Measurements from ENCODE around the gene DGAT2.

DNA sequence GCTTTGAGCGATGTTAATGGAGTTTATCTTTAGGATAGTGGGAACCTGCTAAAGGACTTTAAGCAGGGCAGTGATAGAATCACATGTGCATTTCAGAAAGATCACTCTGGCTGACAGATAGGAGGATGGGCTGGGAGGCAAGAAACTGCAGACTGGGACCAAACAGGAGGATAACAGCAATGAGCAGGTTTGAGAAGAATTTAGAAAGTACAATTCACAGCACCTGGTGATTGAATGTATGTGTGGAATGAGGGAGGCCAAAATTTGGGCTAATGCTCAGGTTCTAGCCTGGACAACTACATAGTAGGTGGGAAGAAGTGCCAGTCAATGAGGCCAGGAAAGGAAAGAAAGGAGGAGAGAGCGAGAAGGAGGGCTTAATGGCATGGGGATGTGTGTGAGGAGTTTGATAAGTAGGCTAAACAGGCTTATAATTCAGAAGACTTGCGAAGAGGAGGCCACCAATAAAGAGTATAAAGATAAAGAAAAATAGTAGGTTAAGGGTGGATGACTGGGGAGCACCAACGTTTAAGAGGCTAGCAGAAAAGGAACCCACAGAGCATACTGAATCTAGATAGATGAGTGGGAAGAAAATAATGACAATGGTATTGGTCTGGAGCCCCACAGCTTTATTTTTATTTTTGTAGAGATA is 38.1 kb downstream of the XRRA1 start:
- RRBS, 2 experiments, result no CpG with 5 or more reads among the region's 4 CpGs

GRCh38 chr11:75139963-75140642 is 10.8 kb upstream of the SLCO2B1 start:
- RRBS, 2 experiments, result no CpG with 5 or more reads among the region's 19 CpGs

DNA sequence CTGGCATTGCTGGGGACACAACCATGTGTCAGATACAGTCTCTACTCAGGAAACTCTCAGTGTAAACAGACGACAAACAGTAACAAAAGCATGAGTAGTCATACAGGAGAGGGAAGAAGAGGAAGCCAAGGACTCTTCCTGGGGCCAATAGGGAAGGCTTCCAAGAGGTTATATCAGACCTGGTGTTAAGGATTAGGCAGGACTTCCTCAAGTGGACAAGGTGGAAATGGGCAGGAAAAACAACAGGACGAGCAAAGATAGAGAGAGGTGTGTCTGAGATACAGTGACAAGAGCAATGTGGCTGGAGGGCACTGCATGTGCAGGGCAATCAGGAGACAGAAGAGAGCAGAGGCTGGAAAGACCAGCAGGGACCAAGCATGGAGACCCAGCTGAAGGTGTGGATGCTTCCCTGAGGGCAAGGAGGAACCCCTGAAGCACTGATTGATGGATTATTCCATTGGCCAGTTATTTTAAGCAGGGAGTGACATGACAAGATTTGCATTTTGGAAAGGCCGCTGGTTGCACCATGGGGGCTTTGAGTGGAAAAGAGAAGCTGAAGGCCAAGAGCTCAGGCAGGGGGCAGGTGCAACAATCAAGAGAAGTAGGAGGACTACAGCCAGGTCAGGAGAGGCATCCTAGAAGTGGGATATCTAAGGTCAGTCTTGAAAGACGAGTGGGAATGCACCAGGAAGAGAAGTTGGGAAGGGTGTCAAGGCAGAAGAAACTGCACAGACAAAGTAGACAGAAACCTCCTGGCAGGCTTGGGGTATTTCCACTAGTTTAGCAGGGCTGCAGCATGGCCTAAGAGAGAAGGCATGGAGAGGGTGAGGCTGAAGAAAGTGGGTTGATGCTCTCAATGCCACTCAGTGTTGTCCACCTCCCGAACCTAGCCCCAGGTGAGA is 31.4 kb upstream of the TPBGL start:
- RRBS, 2 experiments, result no CpG with 5 or more reads among the region's 5 CpGs

DNA sequence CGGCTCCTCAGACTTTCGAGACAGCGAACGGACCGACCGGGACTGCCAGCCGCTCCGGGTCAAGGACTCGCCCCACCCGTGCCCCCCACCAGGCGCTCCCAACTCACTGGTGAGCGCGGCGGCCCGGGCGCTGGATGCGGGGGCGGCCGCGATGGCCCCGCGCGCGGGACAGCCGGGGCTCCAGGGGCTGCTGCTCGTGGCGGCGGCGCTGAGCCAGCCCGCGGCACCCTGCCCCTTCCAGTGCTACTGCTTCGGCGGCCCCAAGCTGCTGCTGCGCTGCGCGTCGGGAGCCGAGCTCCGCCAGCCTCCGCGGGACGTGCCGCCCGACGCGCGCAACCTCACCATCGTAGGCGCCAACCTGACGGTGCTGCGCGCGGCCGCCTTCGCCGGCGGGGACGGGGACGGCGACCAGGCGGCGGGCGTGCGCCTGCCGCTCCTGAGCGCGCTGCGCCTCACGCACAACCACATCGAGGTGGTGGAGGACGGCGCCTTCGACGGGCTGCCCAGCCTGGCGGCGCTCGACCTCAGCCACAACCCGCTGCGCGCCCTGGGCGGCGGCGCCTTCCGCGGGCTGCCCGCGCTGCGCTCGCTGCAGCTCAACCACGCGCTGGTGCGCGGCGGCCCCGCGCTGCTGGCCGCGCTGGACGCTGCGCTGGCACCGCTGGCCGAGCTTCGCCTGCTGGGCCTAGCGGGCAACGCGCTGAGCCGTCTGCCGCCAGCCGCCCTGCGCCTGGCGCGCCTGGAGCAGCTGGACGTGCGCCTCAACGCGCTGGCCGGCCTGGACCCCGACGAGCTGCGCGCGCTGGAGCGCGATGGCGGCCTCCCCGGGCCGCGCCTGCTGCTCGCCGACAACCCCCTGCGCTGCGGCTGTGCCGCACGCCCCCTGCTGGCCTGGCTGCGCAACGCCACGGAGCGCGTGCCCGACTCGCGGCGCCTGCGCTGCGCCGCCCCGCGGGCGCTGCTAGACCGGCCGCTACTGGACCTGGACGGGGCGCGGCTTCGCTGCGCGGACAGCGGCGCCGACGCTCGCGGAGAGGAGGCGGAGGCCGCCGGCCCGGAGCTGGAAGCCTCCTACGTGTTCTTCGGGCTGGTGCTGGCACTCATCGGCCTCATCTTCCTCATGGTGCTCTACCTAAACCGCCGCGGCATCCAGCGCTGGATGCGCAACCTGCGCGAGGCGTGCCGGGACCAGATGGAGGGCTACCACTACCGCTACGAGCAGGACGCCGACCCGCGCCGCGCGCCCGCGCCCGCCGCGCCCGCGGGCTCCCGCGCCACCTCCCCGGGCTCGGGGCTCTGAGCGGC is 777 bp downstream of the TPBGL start:
- RRBS, 2 experiments, result 1 to 2% methylated on average over 45 of the region's 200 CpGs

- RRBS, 2 experiments, result 64 to 75% methylated on average over 1 of the region's 25 CpGs
Observed at GRCh38 chr11:75311269-75312534, 39.8 kb downstream of the ARRB1 start.

GRCh38 chr11:75346722-75347310 is 4.6 kb downstream of the ARRB1 start:
- RRBS, 2 experiments, result no CpG with 5 or more reads among the region's 10 CpGs

DNA sequence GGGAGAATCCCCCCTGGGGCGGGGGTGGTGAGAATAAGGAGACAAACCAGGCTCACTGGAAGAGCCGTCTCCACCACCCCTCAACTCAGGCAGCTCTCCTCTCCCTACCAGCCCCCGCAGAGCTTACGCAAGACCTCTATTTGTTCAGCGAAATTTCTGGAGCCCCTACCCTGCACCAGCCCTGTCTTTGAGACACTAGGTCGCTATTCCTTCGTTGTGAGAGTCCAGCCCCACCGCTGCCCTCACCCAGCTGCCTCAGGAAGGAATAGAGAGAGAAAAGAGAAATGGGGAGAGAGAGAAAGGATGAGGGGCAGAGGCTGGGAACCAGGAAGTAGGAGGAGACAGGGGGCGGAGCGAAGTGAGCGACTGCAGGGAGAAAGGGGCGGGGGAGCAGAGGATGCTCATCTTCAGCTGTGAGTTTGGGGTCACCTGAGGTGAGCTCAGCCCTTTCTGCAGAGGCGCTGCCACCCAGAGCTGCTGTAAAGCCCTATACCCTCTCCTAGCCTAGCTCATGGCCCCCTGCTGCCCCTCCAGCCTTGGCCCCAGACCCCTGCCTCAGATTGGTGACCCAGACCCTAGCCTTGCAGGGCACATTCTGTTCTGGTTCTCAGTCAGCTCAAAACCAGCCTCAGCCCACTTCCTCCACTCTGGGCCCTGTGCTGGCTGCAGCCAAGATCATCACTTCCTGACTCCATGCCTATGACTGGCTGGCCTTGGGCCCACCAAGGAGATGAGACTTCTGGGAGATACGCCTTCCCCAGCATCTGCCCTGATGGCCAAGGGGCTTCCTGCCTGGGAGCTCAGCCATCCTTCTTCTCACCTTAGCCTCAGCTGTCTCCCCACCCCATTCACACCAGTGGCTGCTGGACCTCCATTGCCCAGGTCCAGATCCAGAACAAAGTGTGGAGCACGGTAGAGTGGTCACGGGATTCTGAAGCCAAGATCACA is 42.5 kb upstream of the KLHL35 start:
- RRBS, 2 experiments, result no CpG with 5 or more reads among the region's 16 CpGs

GRCh38 chr11:75490453-75491192 is 35.1 kb downstream of the GDPD5 start:
- RRBS, 2 experiments, result no CpG with 5 or more reads among the region's 11 CpGs

DNA sequence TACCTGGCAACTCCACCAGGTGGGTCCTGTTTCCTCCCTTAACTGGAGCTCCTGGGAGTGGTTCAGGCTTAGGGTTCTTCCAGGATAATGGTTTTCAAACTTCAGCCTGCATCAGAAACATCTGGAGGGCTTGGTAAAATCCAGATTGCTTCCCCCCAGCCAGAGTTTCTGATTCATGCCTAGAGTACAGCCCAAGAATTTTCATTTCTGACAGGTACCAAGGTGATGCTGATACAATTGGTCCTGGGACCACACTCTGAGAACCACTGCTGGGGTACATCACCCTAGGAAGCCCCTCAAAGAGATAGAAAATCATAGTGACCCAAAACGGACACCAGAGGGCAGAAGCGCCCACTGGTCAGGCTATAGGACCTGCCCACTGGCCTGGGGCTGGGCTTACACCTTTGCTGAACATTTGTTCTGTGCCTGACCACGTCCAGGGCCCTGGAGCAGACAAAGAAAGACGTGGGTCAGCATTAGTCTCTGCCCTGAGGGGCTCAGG is 14.6 kb upstream of the SERPINH1 start:
- RRBS, 2 experiments, result no CpG with 5 or more reads among the region's 4 CpGs

- RRBS, 2 experiments, result 57% methylated on average over 1 of the region's 8 CpGs; no CpG with 5 or more reads in 1 of the 2 experiments
Observed at GRCh38 chr11:75634992-75635400, 33.8 kb downstream of the MAP6 start.

- RRBS, 2 experiments, result 5 to 14% methylated on average over 29 to 33 of the region's 90 CpGs
Observed at GRCh38 chr11:75768012-75769101, at the start of gene DGAT2. TSS of gene DGAT2 (plus strand) at chr11:75768778.

DNA sequence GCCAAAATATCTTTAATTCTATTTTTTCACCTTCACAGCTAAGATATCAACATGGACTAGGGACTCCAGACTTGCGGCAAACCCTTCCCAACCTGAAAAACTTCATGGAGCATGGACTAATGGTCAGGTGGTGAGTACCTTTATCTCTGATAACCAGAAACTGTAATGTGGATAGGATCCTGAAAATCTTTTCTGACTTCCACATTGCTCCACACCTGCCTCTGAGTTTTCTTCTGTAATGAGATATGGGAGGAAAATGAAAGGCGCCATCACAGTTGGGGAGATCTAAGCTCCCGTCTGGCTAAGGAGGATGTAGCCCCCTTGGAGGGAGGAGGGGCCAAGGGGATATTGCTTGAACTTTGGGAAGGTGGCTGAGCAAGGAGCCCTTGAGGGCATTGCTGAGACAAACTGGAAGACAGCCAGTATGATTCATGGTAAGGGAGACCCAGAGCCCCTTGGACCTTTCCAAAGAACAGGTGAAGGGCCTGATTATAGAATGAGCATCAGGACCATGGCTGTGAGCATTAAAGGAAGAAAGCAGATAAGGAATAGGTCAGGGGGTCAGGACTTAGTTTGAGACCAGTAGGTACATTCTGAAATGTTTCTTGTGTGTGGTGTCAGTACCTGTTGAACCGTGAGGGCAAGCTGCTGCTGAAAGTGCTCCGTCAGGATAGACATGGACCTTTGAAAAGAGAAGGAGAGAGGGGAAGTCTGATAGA is 90.3 kb downstream of the WNT11 start:
- RRBS, 2 experiments, result no CpG with 5 or more reads among the region's 5 CpGs

DNA sequence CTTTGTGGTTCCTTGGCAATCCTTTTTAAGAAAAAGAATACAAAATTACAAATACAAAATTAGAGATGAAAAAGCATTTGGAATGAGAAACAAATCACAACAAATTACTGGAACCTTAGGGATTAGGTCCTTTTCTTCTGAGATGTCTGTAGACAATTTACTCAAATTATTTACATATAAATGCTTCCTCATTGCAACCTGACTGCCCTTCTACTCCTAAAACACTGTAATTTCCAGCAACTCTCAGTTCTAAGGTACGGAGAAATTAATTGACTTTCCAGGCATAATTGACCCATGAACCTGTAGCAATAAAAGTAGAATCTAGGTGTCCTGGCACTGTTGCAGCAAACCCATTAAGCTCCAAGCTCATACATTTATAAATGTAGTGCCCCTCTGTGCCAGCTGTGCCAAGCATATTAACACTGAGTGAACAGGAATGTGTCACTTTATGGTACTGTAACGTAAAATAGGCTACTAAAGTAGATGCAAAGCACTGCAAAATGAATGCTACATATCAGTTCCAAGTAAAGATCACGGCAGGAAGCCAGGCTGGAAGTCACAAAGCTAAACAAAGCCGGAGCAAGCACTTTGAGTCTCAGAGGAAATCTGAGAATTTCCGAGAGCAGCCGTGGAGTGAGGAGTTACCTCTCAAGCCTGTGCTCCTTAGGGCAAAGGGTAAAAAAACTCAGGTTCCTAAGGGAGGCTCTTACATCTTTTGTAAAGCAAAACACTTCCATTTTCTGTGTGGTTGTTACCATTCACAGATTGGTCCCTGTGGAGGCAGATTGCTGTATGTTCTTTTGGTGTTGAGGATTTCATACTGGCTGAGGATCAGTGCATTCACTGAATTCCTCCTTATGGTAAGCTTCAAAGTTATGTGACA is 85.8 kb downstream of the WNT11 start:
- RRBS, 2 experiments, result no CpG with 5 or more reads among the region's 6 CpGs

GRCh38 chr11:76186766-76187386 is 19.4 kb downstream of the WNT11 start:
- RRBS, 2 experiments, result no CpG with 5 or more reads among the region's 24 CpGs

- RRBS, 2 experiments, result no CpG with 5 or more reads among the region's 9 CpGs
Observed at GRCh38 chr11:76577048-76577817, 93.3 kb downstream of the LRRC32 start.

GRCh38 chr11:76578358-76579336 is 91.9 kb downstream of the LRRC32 start:
- RRBS, 2 experiments, result 29 to 88% methylated on average over 3 of the region's 22 CpGs

DNA sequence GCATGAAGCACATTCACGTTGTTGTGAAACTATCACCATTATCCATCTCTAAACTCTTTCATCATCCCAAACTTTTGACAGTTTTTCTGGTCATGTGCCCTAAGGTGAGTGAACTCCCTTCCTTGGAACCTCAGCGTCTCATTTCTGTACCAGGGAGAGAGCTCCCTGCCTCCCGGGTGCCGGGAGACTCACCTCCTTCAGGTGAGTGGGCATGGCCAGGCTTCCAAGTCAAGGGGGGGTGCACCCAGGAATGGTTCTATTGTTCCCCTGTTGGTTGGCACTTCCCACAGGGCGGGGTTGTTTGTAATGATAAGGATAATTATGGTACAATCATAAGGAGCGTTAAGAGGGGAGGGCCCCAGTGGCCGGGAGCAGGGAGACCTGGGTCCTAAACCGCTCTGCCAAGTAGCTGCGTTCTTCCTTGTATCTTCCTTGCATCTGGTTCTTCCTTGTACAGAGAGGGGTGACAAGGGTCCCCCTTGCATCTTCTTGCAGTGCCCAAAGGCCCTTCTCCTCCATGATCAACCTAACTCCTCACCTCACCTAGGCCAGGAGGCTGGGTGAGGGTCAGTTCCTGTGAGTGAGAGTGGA is 79.1 kb downstream of the LRRC32 start:
- RRBS, 2 experiments, result no CpG with 5 or more reads among the region's 9 CpGs

DNA sequence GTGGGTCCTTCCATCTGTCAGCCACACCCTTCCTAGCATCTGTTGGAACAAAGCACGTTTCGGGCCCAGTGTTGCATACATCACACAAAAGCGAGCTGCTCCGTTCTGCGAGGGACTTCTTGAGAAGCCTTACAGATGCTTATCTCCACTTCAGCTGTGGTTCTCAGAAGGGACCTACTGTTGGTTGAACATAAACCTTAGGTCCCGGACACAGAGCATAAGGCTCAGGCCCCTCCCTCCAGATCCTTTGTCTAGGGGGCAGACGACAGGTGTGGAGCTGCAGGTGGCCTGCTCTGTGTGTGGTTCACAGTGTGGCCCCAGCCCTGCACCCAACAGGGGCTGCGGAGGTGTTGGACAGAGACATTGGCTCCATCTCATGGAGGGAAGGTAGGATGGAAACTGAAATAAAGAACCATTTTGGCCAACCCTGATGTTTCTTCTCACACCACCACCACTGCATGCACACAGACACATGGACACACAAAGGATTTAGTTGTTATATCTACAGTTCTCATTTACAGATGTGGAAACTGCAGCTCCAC is 78.0 kb downstream of the LRRC32 start:
- RRBS, 2 experiments, result no CpG with 5 or more reads among the region's 8 CpGs

DNA sequence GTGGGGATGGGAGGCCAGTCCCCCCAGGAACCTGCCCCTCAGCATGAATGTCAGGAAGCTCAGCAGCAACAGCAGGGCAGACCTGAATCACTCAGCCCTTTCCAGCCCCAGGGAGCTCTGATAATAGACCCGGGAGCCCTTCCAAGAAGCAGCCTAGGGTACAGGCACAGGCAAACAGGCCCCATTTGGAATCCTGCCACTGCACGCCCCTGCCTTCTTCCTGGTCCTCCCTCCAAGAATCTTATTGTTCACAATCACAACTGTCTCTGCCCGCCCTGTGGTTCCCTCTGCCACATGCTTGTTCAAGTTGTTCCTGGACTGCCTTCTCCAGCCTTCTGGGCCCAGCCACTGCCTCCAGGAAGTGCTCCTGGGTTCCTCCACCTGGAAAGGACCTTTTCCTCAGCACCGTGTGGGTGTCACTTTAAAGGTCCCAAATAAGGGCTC is 54.6 kb downstream of the LRRC32 start:
- RRBS, 2 experiments, result no CpG with 5 or more reads among the region's 4 CpGs

- RRBS, 2 experiments, result 10% methylated on average over 6 to 10 of the region's 29 CpGs
Observed at GRCh38 chr11:76669734-76670520, 620 bp downstream of the LRRC32 start.

Measured in NT2/D1 (cell line).